Endometrial microvascular endothelial cells (primary cell): Measurements from ENCODE around the gene MSX1.

DNA sequence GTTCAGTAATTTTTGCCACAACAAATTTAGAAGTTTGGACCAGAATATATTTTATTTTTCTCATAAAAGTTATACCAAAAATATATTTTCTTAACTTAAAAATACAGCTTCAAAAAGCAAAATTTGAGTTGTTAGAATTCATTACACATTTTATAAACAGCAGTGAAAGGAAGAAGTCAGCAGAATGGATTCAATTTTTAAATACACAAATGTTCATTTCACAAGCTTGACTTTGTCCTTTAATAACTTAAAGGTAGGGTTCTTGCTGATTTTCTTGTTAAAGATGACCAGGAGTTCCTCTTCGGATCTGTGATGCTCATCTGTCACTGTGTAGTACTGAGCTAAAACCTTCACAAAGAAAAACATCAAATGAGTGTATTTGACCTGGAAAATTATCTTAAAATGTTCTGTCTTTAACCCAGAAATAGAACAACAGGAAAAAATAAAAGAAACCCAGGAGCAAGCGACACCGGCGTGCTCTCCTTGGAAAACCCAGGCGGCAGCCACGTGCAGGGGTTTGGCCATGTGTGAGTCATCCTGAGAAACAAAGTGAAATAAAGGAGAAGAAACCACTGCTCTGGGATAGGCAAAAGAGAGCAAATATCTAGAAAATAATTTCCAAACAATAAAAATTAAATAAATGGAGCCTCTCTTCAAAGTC lies 19.8 kb upstream of the TMEM128 start:
- RAMPAGE, long total RNA = no peak

DNA sequence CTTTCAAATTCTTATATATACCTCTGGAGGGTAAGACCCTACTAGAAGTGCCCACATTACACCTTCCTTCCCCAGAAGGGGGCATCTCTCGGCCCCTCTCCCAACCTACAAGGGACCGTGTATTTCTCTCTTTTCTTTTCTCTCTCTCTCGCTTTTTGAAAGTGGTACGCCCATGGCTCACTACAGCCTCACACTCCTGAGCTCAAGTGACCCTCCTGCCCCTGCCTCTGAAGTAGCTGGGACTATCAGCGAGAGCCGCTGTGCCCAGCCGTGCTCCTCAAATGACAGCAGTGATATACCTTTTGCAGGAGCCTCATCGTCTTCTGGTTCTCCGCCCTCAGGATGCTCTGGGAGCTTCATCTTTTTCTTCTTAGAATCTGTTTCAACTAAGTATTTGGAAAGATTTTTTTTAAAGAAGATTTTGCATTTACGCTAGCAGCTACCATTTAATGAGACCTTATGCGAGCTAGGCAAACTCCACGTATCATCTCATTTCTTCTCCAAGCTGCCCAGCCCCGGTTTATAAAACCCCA lies 16.6 kb downstream of the LYAR start:
- RAMPAGE, long total RNA = no peak

- RAMPAGE, long total RNA = no peak
Measured at GRCh38 chr4:4496847-4497456, 44.9 kb downstream of the STX18 start.

- RAMPAGE, long total RNA = no peak
Measured at GRCh38 chr4:4851728-4851971, 7.8 kb upstream of the MSX1 start.

- RAMPAGE, long total RNA = no peak
Measured at GRCh38 chr4:4852631-4853289, 6.7 kb upstream of the MSX1 start.

- RAMPAGE, long total RNA = no peak
Measured at GRCh38 chr4:4859127-4859815, at the start of gene MSX1. TSS of gene MSX1 (plus strand) at chr4:4859665.

- RAMPAGE, long total RNA = no peak
Measured at GRCh38 chr4:5437133-5437453, 271.3 kb downstream of the EVC2 start.

GRCh38 chr4:5443947-5444470 lies 264.4 kb downstream of the EVC2 start:
- RAMPAGE, long total RNA = no peak

DNA sequence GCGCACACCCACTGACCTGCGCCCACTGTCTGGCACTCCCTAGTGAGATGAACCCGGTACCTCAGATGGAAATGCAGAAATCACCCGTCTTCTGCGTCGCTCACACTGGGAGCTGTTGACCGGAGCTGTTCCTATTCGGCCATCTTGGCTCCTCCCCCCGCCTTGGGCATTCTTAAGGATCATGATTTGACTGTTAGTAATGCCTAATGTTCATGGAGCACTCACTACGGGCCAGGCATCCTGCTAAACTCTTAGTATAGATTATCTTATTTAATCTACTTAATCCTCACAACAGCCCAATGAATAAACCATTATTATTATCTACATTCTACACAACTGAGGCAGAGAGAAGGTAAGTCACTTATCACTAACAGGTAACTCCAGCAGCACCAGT lies 263.9 kb downstream of the EVC2 start:
- RAMPAGE, long total RNA = no peak

GRCh38 chr4:5568384-5568849 lies 139.9 kb downstream of the EVC2 start:
- RAMPAGE, long total RNA = no peak

GRCh38 chr4:5887079-5888006 lies 5.5 kb downstream of the CRMP1 start:
- RAMPAGE, long total RNA = no peak

DNA sequence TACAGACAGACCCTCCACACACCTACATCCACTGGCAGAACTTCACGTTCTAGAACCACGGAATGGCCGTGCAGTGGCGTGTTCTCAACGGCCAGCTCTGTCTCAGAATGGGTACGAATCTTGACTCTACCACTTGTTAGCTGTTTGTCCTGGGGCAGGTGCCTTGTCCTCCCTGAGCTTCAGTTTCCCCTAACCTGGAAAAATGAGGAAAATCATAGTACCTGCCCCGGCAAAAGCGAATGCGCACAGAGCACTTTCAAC lies 61.8 kb downstream of the JAKMIP1 start:
- RAMPAGE, long total RNA = no peak

- RAMPAGE, long total RNA = no peak
Measured at GRCh38 chr4:6179208-6179779, 21.1 kb downstream of the JAKMIP1 start.

- RAMPAGE, long total RNA = no peak
Measured at GRCh38 chr4:6223015-6223340, 22.6 kb upstream of the JAKMIP1 start.

- RAMPAGE, long total RNA = no peak
Measured at GRCh38 chr4:6423880-6424229, 48.6 kb downstream of the PPP2R2C start.

GRCh38 chr4:6674222-6674783 lies 428 bp downstream of the ENSG00000170846 start:
- RAMPAGE, long total RNA = no peak

GRCh38 chr4:6755353-6755542 lies 27.3 kb upstream of the KIAA0232 start:
- RAMPAGE, long total RNA = no peak

DNA sequence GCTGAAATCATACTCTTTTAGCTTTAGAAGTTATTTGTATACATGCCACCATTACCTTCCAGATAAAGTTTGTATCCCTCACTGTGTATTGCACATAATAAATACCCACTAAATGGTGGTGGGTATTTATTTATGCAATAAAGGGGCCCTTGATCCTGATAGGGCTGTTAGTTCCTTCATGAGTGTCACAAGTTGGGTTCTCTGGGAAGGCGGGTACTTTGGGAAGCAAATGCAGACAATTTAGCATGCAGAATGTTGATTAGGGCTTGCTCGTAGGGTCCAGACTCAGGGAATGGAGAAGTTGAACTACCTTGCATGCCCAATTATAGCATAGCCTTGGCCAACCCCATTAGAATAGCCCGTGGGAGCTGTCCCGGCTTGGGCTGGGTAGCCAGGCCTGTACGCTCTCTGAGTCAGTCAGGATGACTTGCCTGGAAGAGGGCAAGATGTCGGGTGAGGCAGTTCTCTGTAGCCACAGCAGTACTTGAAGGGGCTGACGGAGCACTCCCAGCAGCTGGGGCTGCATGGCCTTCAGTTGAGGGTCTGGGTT lies 19.4 kb downstream of the KIAA0232 start:
- RAMPAGE, long total RNA = no peak

DNA sequence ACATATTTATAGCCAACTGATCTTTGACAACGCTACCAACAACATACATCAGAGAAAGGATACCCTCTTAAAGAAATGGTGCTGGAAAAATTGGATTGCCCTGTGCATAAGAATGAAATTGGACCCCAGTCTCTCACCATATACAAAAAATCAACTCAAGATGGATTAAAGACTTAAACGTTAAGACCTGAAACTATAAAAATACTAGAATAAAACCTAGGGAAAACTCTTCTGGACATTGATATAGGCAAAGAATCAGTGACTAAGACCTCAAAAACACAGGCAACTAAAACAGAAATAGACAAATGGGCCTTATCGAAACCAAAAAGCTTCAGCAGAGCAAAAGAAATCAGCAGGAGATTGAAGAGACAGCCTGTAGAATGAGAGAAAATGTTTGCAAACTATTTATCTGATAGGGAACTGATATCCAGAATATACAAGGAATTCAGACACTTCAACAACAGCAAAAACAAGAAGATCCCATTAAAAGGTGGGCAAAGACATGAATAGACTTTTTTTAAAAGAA lies 27.8 kb downstream of the KIAA0232 start:
- RAMPAGE, long total RNA = no peak

DNA sequence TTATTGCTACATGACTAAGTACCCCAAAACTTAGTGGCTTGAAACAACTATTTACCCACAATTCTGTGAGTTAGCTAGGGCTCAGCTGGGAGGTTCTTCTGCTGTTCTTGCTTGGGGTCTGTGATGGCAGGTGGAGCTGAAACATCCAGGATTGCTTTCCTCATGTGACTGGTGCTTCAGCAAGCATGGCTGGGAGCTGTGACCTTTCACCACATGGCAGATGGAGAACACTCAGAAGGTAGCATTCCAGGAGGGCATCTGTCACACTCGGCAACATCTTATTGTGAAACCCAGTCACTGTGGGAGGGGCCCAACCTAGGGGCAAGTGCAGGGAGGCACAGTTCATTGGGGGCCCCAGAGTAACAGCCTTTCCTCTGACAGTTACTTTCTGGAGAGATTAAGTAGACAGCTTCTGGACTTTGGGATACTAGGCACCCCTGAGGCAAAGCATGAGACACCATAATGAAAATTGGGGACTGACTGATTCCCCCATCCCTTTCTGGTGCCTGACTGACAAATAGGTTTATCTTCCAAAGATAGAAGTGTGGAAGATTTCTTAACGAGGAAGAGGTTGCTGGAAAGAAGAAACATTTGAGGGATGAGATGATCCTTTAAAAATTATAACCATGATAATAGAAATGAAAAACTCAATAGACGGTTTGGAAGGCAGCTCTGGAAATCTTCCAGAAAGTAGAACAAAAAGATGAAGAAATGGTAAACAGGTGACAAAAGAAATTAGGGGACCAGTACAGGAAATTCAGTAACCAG lies 56.8 kb upstream of the TBC1D14 start:
- RAMPAGE, long total RNA = no peak